ENCODE measurements around a stretch of chr16.

DNA sequence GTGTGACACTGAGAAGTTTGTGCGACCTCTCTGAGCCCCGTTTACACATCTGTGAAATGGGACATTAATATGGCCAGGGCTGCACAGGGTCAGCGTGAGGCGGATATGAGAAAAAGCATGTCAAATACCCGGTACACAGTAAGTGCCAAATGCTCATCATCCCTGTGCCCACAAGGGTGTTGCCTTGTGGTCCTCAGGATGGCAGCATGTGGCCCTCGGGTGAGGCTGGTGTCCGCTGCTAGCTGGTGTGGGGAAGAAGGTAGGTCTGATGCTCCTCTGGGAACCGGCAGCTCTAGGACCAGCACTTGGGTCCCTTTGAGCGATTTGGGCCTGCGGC lies 3.5 kb downstream of the OSGIN1 start:
- RRBS = no CpG with 5 or more reads among the region's 10 CpGs

- RRBS = 80% methylated on average over 4 of the region's 40 CpGs
Measured at GRCh38 chr16:83965405-83966243, 2.4 kb upstream of the NECAB2 start.

GRCh38 chr16:84180206-84181143 lies 6.4 kb downstream of the TAF1C start:
- RRBS = 84% methylated on average over 4 of the region's 34 CpGs

DNA sequence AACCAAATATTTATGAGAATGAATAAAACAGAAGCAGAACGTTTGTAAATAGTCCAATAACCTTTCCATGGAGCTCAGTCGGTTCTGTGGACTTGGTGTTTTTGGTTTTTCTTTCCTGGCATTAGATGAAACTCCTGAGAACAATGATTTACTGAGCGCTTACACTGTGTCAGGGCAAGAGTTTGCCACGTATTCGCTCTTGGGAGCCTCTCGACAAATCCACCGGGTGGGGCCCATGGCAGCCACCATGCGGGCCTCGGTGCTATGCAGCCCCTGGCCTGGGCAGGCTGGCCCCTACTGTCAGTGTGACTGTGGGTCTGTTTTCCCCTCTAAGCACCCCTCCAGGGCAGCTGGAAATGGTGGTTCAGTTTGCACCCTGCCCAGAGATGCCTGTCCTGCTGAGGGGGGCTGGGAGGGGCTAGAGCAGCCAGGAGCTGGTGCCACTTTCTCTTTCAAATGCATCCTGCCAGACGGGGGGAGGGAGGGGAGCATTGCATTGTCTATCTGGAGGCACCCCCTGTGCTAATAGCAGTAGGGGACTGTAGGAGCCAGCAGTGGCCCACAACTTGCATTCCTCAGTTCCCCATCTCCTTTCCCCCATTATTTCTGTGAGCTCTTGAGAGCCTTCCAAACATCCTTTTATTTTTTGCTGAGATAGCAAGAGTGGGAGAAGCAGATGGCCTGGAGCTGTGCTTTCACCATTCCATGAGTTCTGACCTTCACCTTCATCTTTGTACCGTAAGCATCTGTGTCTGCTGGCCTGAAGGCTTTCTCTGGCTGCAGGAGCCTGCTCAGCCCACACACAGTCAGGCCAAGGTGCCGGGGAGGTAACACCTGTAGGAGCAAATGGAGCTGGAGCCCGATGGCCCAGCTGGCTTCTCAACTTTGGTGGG lies 5.0 kb downstream of the WFDC1 start:
- RRBS = no CpG with 5 or more reads among the region's 13 CpGs

DNA sequence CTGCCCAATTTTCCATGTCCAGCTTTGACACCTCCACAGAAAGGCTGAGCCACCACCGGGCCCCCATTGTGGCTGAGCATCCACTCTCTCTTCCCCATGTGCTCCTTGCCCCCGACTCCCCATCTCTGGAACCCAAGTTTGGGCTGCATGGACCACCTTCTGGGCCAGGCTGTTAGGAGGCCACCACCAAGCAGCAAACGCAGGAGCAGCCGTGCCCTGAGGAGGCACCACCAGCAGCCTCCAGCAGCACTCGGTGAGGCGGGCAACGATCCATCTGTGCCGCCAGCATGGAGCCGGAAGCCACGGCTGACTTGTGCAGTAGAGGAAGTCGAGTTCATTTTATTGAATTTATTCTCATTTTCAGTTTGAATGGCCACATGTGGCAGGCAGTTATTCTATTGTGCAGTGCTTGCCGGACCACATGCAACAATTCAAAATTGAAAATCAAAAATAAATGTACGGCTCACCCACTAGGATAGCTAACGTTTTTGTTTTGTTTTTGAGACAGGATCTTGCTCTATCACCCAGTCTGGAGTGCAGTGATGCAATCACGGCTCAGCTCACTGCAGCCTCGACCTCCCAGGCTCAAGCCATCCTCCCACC lies 2.9 kb upstream of the MEAK7 start:
- RRBS = no CpG with 5 or more reads among the region's 16 CpGs

- RRBS = 4% methylated on average over 3 of the region's 19 CpGs
Measured at GRCh38 chr16:84511300-84511904, 6.9 kb upstream of the MEAK7 start.

DNA sequence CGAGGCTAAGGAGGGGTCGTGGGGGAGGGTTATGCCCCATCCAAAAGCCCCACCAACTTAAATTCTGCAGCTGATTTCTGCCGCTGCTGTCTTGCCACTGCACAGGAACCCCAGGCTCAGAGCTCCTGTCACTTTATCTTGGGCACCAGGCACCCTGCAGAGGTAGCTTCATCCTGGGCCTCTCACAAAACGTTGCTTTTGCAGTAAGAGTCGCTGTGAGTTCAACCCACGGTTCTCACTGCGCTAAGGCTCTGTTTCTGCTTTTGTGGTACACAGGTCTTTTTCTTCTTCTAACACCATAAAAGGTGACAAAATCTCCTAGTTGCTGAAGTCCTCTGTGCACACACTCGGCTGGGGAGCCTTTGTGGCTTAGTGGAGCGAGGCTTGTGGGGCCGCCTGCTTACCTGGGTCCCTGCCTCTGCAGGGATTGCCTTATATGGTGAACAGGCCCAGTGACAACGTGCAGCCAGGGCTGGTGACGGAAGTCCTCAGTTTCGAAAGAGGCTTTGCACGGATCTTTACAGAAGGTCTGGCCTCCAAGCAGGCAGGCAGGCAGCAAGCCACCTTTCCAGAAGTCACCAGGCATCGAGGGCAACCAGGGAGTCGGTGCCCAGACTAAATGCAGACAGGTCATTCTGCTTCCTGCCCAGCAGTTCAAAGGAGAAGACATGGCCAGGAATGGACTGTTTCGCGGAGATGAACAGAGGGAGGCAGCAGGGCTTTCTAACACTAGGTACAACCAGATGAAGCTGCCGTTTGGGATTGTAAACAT lies 10.4 kb upstream of the MEAK7 start:
- RRBS = no CpG with 5 or more reads among the region's 19 CpGs

GRCh38 chr16:84537614-84538259 lies 33.3 kb upstream of the MEAK7 start:
- RRBS = no CpG with 5 or more reads among the region's 15 CpGs

- RRBS = no CpG with 5 or more reads among the region's 7 CpGs
Measured at GRCh38 chr16:84609382-84610252, 8.3 kb downstream of the COTL1 start.

- RRBS = no CpG with 5 or more reads among the region's 59 CpGs
Measured at GRCh38 chr16:84656635-84657619, 8.6 kb downstream of the KLHL36 start.

GRCh38 chr16:84830647-84831342 lies 11.0 kb downstream of the CRISPLD2 start:
- RRBS = 46% methylated on average over 4 of the region's 12 CpGs

DNA sequence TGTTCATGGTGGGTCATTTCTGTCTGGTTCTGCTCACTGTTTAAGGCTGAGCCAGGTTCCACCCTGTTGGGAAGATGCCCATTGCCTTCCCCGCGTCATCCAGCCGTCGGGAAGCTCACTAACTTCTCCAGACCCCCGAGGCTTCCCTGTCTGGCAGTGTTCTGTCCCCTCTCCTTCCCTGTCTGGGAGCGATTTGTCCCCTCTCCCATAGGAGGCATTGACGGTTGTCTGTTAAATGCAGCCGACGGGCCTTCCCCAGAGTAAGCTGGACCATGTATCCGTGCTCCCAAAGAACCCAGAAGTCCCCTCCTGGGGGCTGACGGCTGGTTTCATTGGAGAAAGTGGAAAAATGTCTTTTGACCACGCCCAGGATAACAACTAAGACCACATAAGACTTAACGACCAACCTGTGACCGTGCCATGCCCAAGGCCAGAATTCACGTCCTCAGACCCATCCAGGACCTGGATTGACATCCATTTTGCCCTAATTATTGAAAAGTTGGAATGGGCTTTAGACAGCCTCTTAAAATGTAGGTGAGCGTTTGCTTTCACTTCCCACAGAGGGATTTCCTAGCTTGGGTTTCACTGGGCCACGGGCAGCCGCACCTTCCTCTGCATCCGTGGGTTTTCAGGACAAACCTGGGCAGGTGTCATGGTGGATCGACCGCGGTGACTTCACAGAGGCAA lies 27.0 kb downstream of the CRISPLD2 start:
- RRBS = no CpG with 5 or more reads among the region's 22 CpGs

- RRBS = no CpG with 5 or more reads among the region's 18 CpGs
Measured at GRCh38 chr16:84882922-84883946, 63.4 kb downstream of the CRISPLD2 start.

GRCh38 chr16:84924405-84925203 lies 86.7 kb downstream of the ZDHHC7 start:
- RRBS = 60% methylated on average over 1 of the region's 24 CpGs

DNA sequence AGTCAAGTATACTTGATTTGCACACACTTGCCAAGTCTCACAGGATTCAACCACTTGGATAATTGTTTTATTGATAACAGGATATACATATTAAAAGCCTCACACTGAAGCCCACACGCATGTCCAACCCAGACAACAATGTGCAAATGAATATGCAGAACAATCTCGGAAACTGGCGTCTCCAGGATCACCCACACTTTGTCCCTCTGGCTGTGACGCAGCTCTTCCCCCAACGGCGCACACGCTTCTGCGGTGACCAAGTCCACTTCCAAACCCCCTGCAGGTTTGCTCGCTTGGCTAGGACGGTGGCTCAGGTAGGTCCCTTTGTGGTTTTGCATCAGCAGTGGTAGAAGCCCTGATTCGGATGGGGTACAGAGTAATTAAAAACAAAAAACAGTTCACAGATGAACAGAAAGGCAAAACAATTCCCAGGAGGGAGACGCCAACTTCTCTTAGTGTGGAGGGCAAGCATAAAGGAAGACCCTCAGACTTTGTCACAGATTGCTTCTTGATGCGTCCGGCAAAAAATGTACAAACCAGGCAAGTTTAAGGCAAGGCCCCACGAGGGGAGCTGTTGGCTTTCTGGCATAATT lies 36.7 kb downstream of the ZDHHC7 start:
- RRBS = no CpG with 5 or more reads among the region's 15 CpGs

- RRBS = no CpG with 5 or more reads among the region's 14 CpGs
Measured at GRCh38 chr16:84992211-84992678, 19.1 kb downstream of the ZDHHC7 start.

DNA sequence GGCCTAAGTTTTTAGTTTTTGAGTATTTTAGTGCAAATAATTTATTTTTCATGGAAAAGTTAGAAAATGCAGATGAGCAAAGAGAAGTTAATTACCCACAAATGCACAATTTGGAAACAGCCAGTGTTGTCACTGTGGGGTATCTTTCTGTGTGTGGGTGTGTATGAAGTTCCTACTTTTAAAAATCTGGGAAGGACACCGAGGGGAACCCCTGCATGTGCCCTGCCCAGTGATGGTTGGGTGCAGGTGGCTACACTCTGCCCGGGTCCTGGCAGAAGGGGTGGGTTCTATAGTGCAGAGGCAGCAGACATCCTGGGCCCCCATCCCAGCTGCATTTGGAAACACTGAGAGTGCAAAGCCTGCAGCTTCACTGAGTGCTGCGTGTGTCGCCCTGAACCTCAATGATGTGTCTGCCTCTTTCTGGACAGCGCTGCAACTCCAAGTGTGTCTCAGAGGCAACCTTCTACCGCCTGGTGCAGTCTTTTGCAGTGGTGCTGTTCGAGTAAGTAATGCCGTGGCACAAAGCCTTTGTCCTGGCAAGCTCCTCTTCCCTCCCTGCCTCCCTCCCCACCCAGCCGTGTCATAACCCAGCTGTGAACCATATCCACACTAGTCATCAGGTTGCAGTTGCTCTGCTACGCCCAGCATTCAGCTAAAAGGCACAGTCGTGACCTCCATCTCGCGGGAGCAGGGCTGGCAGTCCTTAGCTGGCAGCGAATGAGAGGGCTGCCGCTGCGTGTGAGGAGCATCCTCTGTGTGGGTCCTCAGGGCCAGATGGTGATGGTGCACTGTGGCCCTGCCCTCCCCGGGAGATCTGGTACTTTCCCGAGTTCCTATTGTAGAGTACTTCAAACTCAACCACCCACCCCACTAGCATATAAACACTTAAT lies 39.5 kb downstream of the CIBAR2 start:
- RRBS = no CpG with 5 or more reads among the region's 18 CpGs

GRCh38 chr16:85103296-85103949 lies 8.8 kb downstream of the CIBAR2 start:
- RRBS = no CpG with 5 or more reads among the region's 16 CpGs

DNA sequence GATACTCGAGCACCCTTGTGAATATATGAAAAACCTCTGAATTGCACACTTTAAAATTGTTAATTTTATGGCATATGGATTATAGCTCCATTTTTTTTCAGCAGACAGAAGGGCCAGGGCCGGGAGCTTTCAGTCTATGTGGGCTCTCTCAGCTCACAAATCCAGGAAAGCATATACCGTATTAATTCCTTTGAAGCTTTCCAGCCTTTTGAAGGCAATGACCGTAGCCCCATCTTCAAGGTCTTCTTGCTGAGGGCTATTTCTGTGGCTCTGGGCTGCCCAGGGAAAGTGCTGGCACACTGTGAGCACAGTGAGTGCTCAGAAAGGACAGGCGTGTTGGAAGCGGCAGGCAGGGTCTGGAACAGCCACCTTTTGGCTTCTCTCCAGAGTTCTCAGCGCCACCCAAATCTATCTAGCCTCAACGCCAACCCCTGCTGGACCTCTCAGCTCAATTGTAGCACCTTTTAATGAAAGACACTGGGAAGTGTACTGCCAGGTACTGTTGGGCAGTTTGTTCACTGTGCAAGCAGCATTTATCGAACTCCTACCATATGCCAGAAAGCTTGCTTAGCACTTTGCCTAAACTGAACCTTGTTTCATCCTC lies 13.3 kb upstream of the CIBAR2 start:
- RRBS = no CpG with 5 or more reads among the region's 9 CpGs

DNA sequence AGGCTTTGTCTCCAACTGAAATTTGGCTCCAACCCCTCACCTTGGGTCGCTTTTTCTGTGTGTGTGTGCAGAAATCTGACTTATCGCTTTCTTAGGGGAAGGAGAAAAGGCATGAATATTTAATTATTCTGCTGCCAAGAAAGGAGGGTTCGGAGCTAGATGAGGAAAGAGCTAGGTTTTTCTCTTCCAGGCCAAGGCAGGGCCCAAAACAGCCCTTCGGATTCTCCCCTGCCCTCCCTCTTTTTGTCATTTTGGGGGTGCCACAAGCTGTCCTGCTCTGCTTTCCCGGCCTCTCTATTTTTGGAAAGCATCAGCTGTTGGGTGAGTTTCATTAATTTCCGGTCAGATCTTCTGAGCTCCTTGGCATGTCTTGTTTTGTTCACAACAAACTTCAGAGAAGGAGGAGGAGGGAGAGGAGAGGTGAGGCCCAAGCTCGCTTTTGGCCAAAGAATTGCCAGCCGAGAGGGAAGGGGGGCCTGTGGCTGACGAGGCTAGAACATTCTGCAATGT lies 18.0 kb upstream of the CIBAR2 start:
- RRBS = 10% methylated on average over 1 of the region's 9 CpGs